ENCODE data around the gene EEFSEC.

- PRO-cap = no peak
These were observed 46.6 kb downstream of the CHCHD6 start for GRCh38 chr3:126750546-126751043.

DNA sequence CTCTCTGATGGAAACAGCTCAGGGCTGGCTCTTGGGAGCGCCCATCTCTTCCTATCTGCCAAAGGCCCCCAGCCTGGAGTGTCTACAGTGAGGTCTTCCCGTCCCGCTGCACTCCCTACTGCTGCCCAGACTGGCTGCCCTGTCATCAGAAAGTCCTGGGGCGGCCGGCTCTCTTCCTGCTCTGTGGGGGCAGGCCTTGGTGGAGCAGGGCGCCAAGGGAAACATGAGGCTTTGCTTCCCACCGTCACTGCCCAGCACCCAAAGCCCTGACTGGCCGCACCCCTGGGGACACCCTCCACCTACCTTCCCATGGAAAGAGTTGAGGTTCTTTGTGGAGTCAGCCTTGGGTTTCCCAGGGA is 52.0 kb upstream of the PLXNA1 start:
- PRO-cap = no peak

GRCh38 chr3:127036234-127037121 is 53.6 kb downstream of the PLXNA1 start:
- PRO-cap = no peak

DNA sequence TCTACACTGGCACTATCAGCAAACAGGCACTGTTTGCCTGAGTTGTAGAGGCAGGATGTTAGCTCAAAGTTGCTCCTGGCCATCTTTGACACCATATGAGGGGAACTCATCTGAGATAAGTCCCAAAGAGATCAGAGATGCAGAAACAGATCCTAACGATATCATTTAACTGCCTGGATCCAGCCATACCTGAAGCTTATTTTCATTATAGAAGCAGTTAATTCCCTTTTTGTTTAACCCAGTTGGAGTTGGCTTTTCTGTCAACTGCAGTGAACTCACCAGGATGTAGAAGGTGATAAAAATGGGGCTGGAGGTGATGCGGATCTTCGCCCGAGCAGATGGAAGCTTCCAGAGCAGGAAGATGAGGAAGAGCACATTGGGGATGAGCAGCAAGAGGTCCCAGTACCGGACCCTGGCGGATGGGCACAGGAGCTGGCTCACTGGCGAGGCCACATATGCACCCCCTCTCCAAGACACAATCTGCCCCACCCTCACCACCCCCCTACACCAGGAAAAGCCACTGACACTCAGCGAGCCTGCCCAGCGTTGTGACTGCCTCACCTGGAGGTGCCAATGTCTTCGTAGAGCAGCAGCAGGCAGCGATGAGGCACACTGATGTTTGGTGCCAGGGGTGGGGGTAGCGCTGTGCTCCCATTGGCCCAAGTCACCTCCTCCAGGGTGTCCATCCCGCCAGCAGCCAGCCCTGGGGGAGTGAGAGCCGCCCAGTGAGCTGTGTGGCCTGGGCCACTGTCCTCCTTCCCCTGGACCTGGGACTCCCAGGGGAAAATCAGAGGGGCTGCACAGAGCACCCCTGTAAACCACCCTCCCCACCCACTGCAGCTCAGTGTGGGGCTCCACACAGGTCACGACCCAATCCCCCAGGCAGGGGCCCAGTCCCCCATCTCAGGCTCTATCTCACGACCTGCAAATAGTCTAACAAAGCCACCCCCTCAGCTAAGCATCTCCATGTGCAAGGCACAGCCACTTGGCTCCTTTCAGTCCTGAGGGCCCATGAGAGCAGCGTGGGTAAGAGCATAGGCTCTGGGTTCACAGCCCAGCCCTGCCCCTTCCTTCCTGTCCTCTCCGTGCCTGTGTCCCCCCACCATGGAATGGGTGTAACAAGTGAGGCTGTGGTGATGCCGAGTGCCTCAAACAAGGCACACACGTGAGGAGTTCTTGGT is 10.7 kb downstream of the TPRA1 start:
- PRO-cap = no peak

- PRO-cap = no peak
These were observed 1.6 kb downstream of the ABTB1 start for GRCh38 chr3:127674124-127675028.

DNA sequence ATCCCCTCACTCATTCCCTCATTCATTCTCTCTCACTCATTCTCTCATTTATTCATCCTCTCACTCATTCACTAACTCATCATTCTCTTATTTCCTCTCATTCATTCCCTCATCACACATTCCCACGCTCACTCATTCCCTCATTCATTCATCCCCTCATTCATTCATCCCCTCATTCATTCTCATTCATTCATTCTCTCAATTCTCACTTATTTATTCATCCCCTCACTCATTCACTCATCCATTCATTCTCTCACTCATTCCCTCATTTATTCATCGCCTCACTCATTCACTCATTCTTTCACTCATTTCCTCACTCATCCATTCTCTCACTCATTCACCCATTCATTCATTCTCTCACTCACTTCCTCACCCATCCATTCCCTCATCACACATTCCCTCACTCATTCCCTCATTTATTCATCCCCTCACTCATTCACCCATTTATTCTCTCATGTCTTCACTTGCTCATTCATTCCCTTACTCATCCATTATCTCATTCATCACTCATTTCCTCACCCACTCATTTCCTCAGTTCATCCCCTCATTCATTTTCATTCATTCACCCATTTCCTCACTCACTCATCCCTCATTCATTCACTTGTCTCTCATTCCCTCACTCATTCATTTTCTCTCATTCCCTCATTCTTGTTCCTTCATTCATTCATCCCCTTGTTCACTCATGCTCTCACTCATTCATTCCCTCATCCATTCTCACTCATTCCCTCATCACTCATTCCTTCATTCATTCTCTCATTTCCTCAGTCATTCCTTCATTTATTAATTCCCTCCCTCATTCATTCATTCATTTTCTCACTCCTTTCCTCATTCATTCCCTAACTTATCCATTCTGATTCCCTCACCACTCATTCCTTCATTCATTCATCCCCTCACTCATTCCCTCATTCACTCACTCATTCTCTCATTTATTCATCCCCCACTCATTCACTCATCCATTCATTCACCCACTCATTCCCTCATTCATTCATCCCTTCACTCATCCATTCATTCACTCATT is 13.5 kb downstream of the ABTB1 start:
- PRO-cap = no peak

- PRO-cap = no peak
These were observed 57.0 kb downstream of the ABTB1 start for GRCh38 chr3:127729533-127730311.

DNA sequence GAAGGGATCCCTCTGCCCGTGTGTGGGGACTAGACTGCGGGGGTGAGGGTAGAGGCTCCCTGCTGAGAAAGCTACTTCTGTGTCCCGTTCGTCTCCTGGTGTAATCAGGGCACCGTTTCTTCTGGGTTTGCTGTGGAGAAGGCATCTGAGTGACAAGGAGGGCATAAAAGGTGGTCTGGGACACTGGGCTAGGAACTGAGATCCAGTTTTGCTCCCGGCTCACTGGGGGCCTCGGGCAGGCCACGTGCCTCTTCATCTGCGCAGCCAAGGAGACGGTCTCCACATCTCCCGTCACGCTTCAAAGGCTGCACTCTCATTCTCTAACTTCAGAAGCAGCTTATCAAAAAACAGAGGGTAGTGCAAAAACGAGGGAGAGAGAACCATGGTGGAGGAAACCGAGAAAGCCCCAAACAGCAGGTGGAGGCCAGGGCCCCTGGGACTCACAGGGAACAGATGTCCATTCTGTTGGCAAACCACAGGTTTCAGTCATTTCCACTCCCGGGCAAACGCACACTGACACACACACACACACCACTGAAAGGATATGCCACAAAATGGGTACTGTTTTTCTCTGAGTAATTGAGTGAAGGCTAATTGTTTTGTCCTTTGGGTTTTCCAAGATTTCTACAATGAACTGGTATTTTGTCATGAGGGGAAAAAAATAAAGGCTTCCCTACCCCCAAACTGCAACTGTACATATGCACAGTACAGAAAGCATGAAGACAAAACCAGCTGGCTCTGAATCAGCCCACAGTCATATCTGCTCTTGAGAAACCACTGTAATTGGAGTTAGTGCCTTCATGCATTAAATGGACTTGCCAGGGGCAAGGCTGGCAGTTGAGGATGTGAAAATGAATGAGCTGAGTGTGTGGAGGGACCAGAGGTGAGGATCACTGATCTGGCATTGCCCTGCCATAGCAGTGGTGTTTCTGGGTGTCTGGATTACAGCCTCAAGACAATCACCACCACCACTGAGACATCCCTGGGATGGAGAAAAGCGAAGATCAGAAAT is 71.9 kb downstream of the MGLL start:
- PRO-cap = no peak

DNA sequence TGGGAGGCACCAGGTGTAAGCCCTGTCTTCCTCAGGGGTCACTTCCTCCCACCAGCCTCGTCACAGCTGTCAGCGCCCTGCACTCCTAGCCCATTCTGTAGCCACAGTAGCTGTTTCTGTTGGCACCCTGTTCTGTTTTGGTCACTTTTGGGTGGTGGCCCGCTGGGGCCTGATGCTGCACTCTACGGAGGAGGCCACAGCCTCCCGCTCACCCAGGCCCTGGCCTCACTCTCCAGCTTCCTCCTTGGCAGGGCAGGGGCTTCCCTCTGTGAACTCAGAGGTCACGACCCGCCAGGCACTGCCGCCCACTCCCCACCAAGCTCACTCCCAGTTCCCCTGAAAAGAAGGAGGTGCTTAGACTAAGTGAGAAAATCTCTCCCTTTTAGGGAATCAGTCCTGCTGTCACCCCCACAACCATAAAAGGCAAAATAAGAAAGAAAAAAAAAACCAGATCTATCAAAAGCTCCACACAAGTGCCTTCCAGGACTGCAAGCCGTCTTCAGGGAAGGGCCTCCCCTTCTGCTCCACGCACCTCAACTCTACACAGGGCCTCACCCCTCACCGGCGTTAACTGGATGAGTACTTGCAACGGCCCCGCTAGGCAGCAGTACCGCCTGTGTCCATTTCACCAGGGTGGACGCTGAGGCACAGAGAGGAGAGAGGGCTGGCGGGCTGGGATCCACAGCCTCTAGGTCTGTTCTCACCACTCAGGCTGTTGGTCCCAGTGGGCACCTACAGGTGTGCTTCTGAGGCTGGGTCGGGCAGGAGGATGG is 68.2 kb downstream of the MGLL start:
- PRO-cap = no peak

DNA sequence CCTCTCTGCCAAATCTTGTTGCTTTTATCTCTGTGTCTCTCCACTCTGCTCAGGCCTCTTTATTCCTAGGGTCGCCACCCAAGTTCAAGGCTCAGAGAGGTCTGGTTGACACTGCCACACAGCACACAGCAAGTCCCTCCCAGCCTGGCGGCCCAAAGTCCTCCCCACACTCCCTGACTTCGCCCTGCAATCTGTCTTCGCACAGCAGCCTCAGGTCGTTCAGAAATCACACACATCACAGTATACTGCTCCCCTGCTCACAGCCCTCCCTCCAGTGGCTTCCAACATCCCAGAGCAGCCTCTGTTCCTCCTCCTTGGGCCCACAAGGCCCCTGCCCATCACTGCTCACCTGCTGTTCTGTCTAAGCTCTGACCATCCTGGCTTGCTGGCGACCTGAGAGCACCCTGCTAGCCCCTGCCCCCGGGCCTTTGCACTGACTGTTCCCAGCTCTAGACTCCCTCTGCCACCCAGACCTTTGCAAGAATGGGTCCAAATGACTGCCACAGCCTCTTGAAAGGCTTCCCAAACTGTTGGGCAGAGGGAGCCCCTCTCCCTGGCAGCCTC is 48.4 kb downstream of the MGLL start:
- PRO-cap = no peak

DNA sequence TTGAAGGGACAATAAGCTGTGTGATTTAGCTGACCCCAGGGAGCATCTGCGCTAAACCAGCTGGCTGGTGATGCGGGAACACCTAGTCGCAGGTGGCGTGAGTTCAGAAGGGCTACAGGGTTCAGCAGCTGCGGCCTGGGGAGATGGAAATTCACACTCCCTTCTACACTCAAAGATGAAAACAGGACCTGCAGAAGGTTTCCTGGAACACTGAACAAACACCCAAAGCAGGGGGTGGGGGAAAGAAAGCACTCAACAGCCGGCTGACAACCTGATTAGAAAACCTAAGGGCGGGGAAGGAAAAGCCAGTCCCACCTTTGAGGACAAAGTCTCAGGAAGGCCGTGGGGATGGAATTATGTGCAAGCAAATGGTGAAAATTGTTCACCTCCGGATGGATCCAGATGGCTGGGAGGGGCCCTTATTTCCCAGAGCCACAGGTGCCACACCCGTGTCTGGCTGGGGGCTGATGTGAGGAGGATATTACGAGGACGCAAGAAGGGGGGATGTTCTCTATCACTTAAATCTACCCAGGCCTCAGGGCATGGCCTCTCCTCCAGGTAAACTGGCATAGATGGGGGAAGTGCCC is 6.1 kb downstream of the MGLL start:
- PRO-cap = no peak

DNA sequence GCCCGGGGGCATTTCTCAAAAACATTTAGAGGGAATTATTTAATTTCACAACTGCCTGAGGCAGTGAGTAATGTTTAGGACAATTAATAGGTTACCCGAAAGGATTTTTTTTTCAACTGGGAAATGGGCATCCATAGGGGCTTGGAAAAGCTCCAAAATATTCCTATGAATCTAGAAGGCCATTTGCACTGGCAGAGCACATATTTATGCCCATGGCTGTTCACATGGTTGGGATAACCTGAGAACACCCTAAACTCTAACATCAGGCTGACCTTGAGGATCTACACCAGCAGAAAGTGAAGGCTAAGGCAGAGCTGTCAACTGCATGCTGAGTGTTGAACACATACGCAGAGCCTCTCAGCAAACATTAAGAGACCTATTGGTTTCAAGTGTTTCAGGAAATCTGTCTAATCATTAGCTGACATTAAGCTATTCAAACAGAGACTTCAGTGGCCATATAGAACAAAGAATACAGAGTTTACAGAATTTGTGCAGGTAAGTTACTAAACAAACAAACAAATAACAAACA is 16.2 kb upstream of the SEC61A1 start:
- PRO-cap = no peak

DNA sequence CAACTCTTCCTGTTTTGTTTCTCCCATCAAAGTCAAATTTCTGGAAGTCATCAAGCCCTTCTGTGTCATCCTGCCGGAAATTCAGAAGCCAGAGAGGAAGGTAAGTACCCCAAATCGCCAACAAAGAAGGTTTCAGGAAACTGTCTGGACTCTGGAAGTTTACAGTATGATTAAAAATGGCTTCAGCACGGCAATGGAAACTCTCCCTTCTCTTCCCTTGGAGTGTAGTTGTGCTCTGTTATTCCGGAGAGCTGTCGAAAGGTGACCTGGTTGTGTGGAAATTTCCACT is 510 bp downstream of the SEC61A1 start:
- PRO-cap = no peak

- PRO-cap = no peak
These were observed 11.6 kb downstream of the SEC61A1 start for GRCh38 chr3:128063707-128064448.

- PRO-cap = no peak
These were observed 20.0 kb downstream of the SEC61A1 start for GRCh38 chr3:128071994-128072946.

DNA sequence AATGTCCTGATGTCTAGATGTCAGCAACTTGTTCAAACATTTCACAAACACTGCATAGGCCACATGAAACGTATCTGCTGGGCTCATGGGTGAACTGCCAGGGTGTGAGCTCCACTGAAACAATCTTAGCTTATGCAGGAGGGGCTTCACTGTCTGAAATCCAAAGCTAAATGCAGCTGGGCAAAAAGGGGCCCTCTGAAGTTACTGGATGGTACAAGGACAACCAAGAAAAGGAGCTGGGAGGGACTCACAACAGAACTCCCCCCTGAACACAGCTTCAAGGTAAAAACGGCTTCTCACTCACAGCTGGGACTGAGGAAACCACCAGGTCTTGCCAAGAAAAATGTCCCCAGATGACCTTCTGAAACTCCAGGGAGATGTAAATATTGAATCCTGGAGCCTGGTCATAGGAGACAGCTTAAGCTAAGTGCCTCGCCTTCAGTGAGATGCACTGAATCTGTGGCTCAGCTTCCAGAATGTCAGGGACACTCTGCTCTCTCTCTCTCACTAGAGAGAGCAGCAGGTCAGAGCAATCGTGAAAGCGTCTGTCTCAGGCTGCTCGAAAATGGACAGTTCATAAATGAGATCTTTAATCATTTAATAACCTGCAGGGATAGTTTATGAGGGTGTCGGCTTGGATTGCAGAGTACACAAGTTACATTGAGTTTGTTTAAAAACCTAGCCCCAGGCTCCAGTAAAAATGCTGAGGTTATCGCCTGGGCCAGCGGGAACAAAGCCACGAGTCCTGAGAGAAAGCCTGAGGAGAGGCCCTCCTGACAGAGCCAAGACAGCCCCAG is 32.1 kb downstream of the SEC61A1 start:
- PRO-cap = no peak

- PRO-cap = unidirectional peak, plus-strand start at chr3:128153487; bidirectional peak, plus-strand start at chr3:128153933, minus-strand start at chr3:128153894
These were observed at the start of gene EEFSEC for GRCh38 chr3:128153066-128154240. Gene EEFSEC (plus strand): TSS chr3:128153481.

- PRO-cap = no peak
These were observed 33.6 kb downstream of the DNAJB8 start for GRCh38 chr3:128433021-128433548.

- PRO-cap = no peak
These were observed 31.5 kb downstream of the DNAJB8 start for GRCh38 chr3:128434947-128435756.

- PRO-cap = no peak
These were observed 76.8 kb downstream of the RPN1 start for GRCh38 chr3:128573812-128574289.